Metastatic Liver Carcinoma in the Lung (tissue), 2 donors: Measurements from ENCODE around the genes C2orf78 and DCTN1.

GRCh38 chr2:73783968-73784483, at the start of gene C2orf78:
C2orf78 (plus strand) TSS chr2:73784183.
- PRO-cap, 2 experiments: no peak in any of the 2 experiments

DNA sequence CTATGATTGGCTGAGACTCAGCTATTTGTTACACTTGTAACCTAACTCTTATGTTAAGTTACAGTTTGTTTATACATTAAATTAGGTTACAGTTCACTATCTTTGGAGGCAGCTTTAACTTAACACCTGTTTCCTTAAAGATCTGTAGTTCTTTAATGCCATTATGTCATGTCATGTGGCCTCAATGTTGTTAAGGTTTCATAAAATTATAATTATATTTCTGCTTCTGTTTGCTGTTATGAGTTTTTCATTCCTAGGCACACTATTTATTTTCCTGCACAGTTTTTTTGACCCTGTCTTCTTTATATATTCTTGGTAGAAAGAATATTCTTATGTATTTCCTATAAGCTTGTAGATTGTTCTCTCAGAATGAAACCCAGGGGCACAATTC, 4.4 kb downstream of the STAMBP start:
- PRO-cap, 2 experiments: no peak in any of the 2 experiments

DNA sequence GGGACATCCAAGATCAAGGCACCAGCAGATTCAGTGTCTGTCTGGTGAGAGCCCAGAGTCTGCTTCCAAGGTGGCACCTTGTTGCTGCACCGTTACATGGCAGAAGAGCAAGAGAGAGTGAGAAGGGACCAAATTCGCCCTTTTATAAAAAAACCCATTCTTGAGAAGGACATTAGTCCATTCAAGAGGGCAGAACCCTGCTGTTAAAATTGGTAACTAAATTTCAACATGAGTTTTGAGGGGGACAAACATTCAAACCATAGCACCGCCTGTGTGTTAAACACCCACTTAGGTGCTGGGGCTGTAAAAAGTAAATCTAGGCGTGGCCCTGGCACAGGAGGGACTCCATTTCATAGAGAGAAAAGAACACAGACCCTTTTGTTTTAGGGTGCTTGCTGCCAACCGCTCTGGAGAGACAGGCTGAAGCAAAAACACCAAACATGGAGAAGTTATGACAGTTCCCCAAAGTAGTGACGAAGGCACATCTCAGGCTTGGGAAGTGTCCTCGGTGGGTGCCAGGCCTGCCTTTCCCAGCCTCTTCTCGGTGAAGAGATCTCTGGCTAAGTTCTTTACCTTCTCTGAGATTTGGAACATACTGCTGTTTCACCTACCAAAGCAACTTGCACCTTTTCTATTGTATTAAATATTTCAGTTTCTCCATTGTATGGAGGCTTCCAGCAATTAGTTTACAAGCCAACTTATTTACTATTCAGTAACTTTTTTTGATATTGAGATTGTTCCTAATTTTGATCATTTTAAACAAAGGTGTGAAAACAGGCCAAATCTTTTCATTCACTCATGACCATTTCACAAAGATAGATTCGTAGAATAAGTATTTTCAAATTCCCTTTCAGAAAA, 5.2 kb downstream of the ACTG2 start:
- PRO-cap, 2 experiments: no peak in any of the 2 experiments

DNA sequence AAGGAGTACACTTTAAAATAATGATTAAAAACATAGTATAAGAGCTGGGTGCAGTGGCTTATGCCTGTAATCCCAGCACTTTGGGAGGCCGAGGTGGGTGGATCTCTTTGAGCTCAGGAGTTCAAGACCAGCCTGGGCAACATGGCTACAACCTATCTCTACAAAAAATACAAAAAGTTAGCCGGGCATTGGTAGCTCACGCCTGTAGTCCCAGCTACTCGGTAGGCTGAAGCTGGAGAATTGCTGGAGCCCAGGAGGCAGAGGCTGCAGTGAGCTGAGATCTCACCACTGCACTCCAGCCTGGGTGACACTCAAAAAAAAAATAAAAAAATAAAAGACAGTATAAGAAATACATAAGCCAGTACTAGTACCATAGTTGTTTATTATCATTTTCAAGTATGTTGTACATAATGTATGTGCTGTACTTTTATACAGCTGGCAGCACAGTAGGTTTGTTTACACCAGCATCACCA, 15.5 kb upstream of the DGUOK start:
- PRO-cap, 2 experiments: no peak in any of the 2 experiments

GRCh38 chr2:73919185-73919788, 7.4 kb upstream of the DGUOK start:
- PRO-cap, 2 experiments: no peak in any of the 2 experiments

DNA sequence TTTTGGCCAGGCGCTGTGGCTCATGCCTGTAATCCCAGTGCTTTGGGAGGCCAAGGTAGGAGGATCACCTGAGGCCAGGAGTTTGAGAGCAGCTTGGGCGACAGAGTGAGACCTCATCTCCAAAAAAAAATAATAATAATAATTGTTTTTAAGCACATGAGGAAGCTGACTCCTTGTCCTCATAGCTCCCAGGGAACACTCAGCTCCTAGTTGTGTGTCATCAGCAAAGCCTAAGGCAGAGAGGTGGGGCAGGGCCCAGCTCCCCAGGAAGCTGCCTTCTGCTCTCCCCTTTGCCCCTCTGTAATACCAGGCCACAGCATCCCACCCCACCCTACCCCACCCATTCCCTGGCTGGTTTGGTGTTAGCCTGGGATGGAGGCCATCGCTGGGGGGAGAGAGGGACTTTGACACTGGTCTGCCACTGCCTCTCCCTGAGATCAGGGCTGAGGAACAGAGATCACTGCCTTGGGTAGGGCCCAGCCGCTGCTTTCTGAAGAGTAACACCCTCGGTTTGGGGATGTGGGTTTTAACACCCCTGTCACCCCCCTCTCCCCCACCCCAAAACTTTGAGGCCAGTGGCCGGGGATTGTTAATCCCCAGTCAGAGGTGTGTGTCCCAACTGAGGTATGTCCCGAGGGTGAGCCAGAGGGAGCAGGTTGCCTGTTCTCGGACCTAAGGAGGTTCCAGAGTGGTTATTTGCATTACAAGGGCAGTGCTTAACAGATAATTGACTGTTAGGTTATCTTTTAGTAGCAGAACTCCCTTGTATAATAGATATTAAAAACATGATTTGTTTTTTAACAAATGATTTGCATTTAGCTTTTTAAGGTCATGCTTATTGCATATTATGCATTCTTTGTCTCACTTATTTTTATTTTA, 41.3 kb downstream of the TET3 start:
- PRO-cap, 2 experiments: no peak in any of the 2 experiments

DNA sequence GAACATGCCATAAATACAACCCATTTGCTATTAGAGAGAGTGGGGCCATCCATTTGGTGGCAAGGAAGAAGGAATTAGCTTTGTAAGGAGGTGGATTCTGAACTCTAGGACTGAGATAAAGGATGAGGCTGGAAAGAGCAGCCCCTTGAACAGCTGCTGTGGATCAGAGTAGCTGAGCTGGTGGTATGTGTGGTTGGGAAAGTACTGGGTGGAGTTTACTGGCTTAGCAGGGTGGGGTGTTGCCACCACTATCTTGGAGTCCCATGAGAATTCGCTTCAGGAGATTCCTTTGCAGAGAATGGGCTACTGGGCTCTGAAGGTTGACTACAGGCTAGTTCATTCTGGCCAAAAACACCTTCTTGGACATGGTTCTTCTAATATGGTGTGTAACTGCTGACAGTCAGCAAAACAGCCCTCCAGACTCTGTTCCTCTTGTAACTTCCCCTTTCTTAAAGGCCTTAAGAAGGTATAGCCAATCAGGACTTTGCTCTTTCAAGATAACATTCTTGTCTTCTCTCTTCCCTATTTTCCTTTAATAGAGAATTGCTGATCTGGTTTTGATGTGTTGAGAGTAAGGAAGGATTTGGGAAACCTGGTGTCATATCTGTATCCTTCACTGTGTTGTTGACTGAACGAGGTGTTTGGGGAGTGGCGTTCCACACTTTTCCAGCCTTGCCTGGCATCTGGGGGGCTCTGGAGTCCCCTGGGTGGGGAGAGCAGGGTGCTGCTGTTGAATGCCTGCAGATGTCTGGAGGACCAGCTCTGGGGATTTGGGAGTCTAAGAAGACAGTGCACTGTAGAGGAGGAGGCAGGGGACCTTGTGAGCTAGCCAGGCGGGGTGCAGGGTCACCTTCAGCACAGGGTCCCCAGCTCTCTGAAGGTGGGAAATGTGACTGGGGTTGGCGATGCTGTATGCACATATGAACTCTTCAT, 52.9 kb downstream of the TET3 start:
- PRO-cap, 2 experiments: no peak in any of the 2 experiments

GRCh38 chr2:74047524-74048643, 63.2 kb downstream of the TET3 start:
- PRO-cap, 2 experiments: no peak in any of the 2 experiments

- PRO-cap, 2 experiments: no peak in any of the 2 experiments
Observed at GRCh38 chr2:74057419-74058397, 73.0 kb downstream of the TET3 start.

DNA sequence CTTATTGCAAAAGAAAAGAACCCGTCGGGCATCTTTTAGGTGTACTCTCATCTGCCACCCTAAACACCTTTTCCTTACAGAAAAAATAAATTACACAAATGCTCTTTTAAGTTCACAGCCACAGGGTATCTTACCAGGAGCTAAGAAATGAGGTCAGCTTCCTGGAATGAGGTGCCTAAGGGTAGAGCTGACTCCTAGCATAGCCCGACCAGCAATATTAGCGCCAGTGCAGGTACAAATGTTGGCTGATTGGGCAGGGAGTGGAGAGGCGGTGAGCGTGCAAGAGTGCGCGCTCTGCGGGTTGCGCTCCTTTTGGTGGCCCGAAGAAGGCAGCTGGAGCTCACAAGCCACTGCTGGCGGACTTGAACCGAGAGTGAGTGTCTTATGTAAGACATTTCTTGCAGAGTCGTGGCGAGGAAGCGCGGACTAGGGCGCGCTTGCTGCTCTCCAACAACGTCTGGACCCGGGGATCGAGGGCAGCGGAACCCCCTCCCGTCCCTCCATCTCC, 17.5 kb downstream of the BOLA3 start:
- PRO-cap, 2 experiments: no peak in any of the 2 experiments

DNA sequence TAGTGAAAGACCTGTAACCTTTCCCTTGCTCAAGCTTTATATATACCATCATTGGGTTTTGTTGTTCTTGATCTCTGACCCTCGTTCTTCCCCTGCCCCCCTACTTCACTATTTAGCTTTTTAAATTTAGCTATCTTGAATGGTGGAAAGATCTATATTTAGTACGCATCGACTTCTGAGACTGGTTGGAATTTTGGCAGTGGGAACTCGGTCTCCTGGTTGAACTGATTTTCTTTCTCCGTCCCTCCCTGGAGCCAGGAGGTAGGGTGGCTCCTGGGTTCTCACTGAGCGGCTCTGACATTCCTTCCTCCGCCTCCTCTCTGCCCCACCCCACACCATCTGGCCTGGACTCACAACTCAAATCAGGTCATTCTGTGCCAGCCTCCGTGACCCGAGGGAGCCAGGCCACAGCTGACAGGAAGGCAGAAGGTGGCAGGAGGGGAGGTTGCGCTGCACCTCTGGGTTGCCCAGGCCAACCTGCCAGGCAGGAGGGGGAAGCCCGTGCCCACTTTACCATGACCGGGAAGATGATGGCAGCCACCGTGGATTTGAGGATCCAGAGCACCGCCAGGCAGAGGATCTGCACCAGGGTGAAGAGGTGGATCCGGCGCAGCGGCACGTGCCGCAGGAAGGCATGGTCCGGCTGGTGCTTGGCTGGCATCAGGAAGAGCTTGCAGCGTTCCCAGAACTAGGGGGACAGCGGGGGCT, 28.2 kb downstream of the MTHFD2 start:
- PRO-cap, 2 experiments: no peak in any of the 2 experiments

- PRO-cap, 2 experiments: no peak in any of the 2 experiments
Observed at GRCh38 chr2:74278068-74278614, 65.1 kb downstream of the SLC4A5 start.

DNA sequence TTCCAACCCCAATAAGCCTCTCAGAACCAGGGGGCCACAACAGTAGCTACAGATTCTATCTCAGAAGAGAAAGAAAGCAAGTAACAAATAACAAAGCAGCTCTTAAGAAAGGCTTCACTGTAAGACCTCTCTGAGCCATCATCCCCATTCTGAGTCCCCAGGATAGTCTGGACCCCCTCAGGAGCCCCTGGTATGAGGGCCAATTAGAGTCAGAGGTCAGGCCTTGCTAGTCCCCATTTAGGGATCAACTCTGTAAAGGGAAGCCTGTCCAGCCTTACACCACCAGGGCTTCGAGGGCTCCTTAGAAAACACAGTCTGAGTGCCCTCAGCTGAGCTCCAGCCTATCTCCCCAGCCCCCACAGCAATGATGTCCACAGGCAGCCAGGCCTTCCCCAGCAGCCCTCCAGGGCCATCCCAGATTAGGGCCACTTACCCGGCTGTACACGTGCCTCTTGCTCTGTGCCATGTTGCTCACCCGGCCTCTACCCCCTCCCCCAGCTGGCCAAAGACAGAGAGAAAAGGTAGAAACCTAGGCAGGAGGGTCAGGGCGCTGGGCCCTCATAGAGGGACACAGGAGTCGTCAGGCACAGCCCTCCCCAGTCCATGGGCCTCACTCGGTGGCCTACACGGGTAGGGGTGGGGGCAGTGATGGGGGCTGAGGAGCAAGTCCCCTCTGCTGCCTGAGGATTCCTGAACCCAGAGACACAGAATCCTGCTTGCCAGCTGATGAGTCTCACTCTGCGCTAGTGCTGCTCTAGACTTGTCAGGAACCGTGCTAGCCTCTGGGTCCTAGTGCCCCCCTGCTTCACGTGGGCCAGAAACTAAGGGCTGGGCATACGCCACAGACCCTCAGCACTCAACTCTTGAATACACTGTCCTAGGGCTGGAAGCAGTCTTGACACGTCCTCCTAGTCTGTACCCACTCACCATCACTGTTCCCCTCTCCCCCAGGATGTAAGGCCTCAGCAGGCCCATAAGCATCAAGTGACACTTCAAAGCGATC, at the start of gene DCTN1:
TSS of gene DCTN1 (minus strand) at position 740 of the 1,003 bp plus-strand sequence.
- PRO-cap, 2 experiments: no peak in any of the 2 experiments

GRCh38 chr2:74429450-74430582, 8.3 kb downstream of the WDR54 start:
- PRO-cap, 2 experiments: no peak in any of the 2 experiments

- PRO-cap, 2 experiments: no peak in any of the 2 experiments
Observed at GRCh38 chr2:74459656-74460197, 1.5 kb downstream of the WBP1 start.

GRCh38 chr2:74489993-74490794, 7.3 kb downstream of the TTC31 start:
- PRO-cap, 2 experiments: no peak in any of the 2 experiments

DNA sequence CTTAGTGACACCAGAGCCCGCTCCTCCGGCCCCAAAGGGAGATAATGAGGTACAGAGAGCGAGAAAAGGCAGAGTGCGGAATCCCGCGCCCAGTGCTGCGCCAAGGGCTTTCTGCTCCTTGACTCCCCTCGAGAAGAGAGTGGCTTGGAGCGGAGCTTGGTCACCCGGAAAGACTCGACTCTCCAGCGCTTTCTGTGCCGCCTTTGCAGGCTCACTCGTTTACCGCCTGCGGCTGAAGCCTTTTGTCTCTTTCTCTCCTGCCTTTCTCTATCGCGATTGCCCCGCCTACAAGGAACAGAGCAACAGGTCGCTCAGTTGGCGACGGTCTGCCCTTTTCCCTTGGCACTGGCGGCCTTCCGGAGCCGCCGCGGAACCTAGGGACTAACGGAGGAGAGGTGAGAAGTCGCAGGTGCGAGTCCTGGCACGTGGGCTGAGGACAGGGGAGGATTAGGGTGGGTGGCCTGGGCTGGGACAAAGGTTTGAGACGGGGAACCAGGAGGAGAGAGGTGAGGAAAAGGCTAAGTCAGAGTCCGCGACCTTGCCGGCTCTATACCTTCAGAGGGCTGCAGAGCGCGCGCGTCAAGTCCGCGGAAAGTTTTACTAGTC, 520 bp downstream of the LBX2 start:
- PRO-cap, 2 experiments: no peak in any of the 2 experiments

- PRO-cap, 2 experiments: no peak in any of the 2 experiments
Observed at GRCh38 chr2:74504578-74505209, 2.8 kb downstream of the PCGF1 start.

GRCh38 chr2:74533583-74534911, 4.3 kb downstream of the HTRA2 start:
- PRO-cap, 2 experiments: no peak in any of the 2 experiments

DNA sequence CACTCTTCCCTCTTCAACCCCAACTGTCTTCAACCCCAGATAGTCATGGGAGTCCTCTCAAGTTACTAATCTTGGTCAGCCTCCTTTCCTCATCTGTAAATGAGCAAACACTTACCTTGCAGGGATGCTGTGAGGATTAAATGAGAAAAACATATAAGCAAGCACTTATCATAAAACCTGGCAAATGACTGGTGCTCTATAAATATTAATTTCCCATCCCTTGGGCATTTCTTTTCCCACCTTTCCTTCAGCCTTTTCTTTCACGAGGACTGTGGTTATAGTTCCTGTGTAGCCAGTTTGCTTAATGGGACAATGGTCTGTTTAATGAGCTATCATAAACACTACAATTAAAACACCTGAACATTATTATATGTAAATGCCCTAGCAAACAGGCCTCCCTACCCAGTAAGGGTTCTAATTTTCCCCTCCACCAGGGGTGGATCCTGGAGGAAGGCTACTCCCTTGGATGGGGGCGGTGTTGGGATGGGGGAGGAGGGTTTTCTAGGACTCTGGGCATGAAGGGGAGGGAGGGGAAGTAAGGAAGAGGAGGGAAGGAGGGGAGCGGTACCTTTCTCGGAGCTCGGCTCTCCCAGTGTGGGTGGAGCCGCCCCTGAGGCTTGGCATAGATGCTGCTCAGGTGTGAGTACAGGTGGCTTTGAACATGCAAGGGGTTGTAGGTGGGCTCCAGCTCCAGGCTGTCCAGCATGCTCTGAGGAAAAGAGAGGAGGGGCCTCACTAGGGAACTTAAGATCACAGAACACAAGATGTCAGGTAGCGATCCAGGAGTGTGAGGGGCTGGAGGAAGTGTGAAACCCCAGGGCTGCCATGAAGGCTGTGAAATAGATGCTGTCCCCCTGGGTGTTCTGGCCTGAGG, 5.3 kb downstream of the DOK1 start:
- PRO-cap, 2 experiments: no peak in any of the 2 experiments